ENCODE measurements around a stretch of chr2.

DNA sequence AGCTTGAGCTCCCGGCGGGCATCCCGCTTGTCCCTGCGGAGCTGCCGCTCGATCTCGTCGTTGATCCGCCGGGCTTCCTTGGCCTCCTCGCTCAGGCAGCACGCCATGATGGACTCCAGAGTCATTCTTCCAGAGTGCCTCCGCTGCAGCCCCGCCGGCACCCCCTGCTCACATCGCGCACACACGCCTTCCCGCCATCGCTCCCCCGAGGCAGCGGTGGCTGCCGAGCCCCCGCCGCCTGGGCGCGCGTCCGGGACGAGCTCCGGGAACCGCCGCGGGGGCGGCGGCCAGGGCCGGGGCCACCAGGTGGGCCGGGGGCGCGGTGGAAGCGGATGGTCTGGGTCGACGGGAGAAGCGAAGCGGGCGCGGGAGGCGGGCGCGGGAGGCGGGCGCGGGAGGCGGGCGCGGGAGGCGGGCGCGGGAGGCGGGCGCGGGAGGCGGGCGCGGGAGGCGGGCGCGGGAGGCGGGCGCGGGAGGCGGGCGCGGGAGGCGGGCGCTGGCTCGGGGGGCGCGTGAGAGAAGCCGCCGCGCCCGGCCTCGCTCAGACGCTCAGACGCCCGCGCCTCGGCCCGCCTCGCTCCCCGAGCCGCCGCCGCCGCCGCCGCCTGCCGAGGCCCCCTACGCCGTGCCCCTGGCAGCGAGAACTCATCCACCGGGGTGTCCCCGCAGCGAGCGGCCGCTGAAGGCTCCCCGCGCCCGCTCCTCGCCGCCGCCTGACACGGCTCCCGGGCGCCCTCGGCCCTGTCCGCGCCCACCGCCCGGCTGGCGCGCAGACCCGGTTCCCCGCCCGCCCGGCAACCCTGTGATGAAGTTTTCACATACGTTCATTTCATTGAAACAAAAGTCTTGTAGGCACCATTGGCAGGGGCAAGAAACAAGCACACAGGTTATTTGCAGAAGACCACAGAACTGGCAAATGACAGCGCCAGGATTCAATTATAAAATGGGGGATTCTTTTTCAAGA is 50.9 kb upstream of the TUBA3D start:
- PRO-cap: no peak

- PRO-cap: no peak
Measured at GRCh38 chr2:131444684-131445295, 31.1 kb upstream of the TUBA3D start.

DNA sequence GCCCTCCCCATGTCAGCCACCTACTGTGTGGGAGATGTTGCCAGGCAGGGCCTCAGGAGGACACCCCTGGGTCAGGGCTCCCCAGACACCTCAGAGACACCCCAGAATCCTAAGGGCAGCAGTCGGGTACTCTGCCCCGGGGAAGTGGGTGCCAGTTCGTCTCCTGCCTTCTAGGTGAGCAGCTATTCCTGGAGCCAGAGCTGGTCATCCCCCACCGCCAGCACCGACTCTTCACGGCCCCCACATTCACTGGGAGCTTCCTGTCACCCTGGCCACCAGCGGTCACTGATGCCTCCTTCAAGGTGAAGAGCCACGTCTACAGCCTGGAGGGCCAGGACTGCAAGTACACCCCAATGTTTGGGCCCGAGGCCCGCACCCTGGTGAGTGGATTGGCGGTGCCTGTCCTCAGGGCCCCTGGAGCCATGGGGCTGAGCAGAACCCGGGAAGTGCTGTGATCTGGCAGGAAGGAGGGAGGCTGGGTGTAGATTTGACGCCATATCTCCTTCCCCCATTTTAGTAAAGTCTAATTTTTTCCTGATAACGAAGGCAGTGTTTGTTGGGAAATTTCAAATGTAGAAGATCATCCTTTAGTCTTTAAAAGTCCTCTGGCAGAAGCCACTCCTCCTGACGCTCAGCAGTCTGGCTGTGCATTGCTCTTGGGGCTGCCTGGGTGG is 9.2 kb upstream of the CCDC74A start:
- PRO-cap: no peak

GRCh38 chr2:131521477-131522546 is 5.9 kb upstream of the CCDC74A start:
- PRO-cap: no peak

GRCh38 chr2:131681791-131682059 is 154.0 kb downstream of the CCDC74A start:
- PRO-cap: unidirectional peak, plus-strand start at chr2:131681854

DNA sequence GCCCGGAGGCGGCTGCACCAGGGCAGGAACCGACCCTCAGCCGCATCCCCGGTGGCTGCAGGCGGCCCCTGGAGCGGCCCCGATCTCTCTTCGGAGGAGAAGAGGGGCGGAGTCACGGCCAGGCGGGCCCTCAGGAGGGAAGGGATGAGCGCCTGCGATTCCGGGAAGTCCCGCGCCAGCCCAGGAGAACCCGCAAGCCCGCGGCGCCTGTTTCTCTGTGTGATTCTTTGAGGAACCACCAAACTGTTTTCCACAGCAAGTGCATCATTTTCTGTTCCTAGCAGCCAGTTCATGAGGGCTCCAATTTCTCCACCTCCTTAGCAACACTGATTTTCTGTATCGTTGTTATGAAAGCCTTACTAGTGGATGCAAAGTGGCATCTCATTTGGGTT is 63.1 kb upstream of the GPR39 start:
- PRO-cap: unidirectional peak, minus-strand start at position 90 of the sequence

DNA sequence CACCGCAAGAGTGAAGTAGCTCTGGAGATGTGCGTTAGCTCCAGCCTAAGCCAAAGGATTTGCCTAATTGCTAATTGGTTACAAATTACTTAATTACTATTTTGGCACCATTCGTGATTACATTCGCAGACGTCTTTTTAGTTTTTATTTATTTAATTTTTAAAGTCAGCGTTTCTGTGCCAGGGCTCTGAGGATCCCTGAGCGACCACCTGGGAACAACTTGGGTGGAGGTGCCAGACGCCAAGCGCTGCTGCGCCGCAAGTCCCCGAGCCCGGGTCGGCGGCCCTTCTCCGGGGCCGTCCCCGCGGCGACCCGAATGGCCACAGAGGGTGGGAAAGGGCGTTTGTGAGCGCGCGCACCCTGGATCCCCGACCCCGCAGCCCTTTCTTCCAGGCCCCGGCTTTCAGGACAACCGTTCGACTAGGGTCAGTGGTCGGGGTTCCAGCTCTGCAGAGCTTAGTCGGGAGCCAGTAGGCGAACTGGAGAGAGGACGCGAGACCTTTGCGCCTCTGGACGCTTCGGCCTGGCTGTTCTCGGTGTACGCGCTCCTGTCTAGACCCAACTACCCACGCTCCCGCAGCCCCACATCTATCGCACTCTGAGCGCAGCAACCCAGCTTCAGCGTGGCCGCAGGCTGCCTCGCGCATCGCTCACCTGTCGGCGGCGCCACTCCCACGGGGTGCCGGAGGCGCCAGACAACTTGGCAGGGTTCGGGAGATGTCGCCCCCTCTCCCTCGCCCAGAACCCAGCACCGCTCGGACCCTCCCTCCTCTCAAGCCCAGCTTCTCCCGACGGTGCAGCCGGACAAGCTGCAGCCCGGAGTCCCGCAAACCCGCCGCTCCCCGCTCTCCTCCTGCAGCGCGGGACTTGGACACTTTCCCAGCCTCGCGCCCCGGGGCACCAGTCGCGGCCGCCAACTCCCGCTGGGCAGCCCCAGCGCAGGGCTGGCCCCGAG is 886 bp downstream of the LYPD1 start:
- PRO-cap: no peak

- PRO-cap: unidirectional peak, plus-strand start at chr2:132734339
Measured at GRCh38 chr2:132734107-132734545, 64.1 kb upstream of the LYPD1 start.

- PRO-cap: no peak
Measured at GRCh38 chr2:133266561-133267446, 301.5 kb downstream of the NCKAP5 start.

- PRO-cap: no peak
Measured at GRCh38 chr2:133986069-133986959, 267.6 kb upstream of the MGAT5 start.

GRCh38 chr2:133987188-133987464 is 266.7 kb upstream of the MGAT5 start:
- PRO-cap: no peak

GRCh38 chr2:134139414-134140034 is 114.3 kb upstream of the MGAT5 start:
- PRO-cap: no peak

DNA sequence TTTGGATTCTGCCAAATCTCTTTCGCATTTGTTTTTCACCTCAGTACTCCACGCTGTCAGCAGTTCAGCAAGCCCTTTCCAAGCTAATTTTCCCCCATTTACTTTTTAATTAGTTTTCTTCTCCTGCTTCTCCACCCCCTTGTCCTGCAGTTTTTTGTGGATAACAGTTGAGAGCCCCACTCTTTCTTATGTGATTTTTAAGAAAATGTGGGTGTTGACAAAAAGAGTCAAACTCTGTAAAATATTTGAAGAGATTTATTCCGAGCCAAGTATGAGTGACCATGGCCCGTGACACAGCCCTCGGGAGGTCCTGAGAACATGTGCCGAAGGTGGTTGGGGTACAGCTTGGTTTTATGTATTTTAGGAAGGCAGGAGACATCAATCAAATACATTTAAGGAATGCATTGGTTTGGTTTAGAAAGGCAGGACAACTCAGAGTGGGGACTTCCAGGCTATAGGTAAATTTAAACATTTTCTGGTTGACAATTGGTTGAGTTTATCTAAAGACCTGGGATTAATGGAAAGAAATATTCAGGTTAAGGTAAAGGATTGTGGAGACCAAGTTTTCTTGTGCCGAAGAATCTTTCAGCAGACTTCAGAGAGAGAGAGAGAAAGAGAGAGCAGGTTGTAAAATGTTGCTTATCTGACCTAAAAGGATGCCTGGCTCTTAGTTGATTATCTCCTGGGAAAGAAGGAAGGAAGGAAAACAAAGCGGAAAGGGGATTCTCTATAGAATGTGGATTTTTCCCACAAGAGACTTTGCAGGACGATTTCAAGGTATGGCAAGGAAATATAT is 32.8 kb upstream of the MGAT5 start:
- PRO-cap: no peak

- PRO-cap: no peak
Measured at GRCh38 chr2:134233275-134233851, 20.5 kb upstream of the MGAT5 start.

GRCh38 chr2:134251955-134252845 is 1.7 kb upstream of the MGAT5 start:
- PRO-cap: no peak

GRCh38 chr2:134457725-134458353 is 204.0 kb downstream of the MGAT5 start:
- PRO-cap: no peak

- PRO-cap: no peak
Measured at GRCh38 chr2:134739658-134740724, 21.2 kb upstream of the TMEM163 start.

DNA sequence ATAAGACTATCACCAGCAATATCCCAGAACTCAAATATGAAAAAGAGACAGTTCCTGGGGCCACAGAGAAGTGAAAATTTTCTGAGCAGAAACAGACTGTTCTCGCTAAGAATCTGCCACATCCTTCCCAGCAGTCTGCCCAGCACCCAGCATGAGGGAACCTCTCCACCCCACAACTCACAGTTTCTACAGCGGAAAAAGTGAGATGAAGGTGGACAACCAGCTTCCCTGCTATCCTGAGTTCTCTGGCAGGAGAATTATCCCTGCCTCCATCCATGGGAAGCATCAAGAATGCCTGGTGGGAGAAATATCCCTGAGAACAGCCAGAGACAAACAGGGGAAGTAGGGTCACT is 26.8 kb upstream of the TMEM163 start:
- PRO-cap: no peak

DNA sequence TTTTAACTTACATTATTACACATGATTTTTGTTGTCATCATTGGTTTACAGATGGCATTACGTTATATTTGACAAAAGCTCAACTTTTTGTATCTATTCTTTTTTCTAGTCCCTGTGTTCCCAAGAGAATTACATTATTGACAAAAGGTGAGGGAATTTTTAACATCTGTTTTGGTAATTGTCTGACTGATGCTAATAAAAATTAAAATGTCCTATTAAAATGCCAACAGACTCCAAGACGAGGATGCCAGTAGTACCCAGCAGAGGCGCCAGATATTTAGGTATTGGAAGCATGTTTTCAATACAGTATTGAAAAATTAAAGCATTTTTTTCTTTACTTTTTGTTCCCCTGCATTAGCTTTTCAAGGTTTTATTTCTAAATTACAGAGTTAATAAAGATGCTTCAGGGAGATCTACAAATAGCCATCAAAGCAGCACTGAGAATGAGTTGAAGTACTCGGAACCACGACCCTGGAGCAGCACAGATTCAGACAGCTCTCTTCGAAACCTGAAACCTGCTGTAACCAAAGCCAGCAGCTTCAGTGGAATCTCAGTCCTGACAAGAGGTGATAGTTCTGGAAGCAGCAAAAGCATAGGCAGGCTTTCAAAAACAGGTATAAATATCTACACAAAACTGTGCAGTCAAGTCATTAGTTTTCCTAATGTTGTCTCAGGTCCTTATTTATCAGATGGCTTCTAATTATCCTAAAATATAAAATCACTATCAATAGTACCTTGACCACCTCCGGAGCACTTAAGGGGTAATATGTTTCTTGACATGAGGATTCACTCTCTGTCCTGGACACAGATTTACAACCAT is 102.9 kb upstream of the UBXN4 start:
- PRO-cap: no peak

DNA sequence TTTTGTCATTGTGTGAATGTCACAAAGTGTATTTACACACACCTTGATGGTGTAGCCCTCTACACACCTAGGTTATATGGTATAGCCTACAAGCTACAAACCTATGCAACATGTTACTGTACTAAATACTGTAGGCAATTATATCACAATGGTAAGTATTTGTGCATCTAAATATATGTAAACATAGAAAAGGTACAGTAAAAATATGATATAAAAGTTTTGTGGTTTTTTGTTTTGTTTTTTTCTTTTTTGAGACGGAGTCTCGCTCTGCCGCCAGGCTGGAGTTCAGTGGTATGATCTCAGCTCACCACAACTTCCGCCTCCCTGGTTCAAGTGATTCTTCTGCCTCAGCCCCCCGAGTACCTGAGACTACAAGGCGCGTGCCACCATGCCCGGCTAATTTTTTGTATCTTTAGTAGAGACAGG is 83.7 kb upstream of the UBXN4 start:
- PRO-cap: no peak